Measurements from ENCODE around the genes MACROH2A2, LRRC20 and UNC5B.

DNA sequence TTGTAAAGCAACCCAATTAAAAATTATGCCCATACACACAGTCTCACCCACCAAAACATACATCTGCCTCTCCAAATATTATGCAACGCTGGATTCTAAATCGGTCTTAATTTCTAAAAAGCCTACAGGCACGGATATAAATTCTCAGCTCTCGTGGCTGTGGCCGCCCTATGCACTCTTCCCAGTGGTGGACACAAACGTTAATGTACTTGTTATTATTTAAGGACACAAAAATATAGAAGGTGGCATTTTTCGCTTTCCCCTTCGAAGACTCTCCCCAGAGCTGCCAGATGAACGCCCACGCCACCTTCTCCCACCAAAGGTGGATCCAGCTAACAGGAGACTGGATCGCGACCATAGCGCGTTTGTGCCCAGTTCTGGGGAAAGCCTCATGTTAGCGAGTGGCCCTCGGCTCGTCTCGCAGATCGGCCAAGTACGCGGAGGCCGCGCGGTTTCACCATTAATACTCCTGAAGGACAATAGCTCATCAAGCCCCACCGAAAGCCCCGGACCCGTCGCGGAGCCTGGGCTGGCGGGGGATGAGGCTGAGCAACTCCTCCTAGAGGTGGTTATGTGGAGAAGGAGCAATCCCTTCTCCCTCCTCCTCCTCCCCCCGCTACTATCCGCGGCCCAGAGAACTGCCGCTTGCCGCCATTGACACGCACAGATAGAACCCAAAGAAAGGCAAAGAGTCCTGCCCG, at the start of gene MACROH2A2:
Gene MACROH2A2, plus strand, starts transcription at position 633 of the 701 bp plus-strand sequence.
- PRO-cap, result no peak
- RAMPAGE, long total RNA, 3 experiments, result start-site peak on the plus strand in 3 of 3 experiments, centred at positions 626 to 641 of the sequence, 5 to 23 reads per replicate

DNA sequence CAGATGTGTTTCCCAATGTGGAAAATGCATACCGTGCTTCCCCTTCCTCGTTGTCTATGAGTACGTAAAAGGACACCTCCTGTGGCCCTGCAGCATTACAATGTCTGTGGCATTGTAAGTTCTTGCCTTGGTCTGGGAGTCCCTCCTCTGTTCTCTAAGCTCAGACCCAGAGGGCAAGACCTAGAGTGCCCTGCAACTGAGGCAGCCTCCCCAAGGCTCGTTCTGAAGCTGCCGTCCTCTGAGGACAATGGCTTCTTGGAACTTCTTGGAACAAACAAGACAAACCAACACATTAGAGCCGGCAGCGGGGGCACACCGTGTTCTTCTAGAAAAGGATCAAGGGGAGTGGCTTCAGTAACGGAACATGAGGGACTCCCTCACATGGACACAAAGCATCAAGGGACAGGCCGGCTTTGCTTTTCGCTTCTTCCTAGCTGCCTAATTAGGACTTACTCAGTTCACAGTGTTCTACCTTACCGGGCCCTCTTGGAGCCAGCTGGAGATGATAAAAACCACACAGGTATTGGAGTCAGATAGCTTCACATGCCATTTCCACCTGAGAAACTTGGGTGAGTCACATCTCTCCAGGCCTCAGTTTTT, 20.9 kb upstream of the PPA1 start:
- PRO-cap, result no peak
- RAMPAGE, long total RNA, 3 experiments, result no peak in any of the 3 experiments

- PRO-cap, result bidirectional peak, plus-strand start at chr10:70382843, minus-strand start at chr10:70382613
- RAMPAGE, long total RNA, 3 experiments, result start-site peak on the minus strand in 1 of 3 experiments, at chr10:70382612-70382629 at its widest, 9 reads per replicate
Measured at GRCh38 chr10:70381811-70382716, at the start of gene LRRC20. LRRC20 (minus strand) TSS chr10:70382625.

- PRO-cap, result no peak
- RAMPAGE, long total RNA, 3 experiments, result no peak in any of the 3 experiments
Measured at GRCh38 chr10:70387283-70387585, 4.8 kb upstream of the LRRC20 start.

GRCh38 chr10:70403732-70404090, 234 bp upstream of the EIF4EBP2 start:
- PRO-cap, result bidirectional peak, plus-strand start at chr10:70404155, minus-strand start at chr10:70403985
- RAMPAGE, long total RNA, 3 experiments, result no peak in any of the 3 experiments

DNA sequence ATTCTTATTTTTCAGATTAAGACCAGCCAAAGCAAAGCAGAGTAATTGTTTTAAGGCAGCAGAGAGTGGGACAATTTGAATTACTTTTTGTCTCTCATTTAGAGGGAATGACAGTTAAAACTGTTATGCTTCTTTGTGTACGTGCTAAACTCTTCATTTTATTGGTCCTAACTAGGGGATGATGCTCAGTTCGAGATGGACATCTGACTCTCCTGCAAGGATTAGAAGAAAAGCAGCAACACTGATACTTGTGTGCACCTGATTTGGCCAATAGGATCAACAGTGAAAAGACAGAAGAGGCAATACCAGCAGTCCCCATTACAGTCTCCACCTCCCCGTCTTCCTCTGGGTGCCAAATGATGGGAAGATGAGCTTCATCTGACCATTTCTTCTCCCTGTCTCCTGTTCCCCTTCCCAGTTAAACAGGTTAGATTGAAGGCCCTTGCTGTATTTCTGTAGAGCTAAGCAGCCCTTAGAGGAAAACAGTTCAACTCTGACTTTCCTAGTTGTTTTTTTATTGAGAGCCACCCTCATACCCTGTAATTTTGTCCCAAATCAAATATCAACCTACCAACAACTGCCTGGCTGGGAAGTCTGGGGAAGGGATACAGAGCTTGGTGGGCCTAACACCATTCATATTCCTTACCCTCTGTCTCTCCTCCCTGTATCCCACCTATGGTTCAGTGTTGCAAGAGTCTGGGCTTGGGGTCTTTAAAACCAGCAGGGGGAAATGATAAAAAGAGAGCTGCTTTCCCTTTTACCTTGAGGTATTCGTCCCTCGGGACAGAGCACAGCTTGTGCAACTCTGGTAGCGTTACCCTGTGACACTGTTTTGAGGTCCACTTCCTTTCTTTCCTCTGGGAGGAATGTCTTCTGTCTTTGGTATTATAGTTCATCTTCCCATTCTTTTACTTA, 17.9 kb downstream of the EIF4EBP2 start:
- PRO-cap, result no peak
- RAMPAGE, long total RNA, 3 experiments, result no peak in any of the 3 experiments

DNA sequence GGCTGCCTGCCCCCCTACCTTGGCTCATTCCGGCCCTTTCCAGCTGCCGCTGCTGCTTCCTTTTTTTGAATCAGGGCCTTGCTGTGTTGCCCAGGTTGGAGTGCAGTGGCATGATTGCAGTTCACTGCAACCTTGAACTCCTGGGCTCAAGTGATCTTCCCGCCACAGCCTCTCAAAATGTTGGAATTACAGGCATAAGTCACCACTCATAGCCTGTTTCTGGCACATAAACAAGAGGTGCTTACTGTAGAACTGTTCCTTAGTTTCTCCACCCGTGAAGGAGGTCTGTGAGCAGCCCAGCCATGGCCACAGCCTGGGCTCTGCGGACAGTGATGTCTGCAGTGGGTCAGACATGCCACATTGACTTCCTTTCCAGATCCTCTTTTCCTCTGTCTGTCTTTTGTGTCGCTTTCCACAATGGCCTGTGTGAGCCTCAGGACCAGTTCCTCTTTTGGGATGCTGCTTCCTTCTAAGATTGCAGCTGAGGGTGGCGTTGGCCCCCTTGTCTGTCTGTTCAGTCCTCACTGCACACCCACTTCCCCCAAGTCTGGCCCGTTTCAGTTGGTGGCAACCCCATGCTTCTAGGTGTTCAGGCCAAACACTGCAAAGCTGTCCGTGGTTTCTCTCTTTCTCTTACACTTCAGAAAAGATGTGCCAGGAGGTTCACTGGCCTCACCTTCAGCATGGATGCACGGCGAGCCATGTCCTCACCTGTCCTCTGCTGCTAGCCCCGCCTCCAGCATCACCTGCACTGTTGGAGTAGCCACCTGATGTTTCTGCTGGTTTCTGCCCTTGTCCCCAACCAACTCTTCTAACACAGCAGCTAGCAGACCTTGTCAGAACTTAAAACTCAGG, 14.7 kb downstream of the PALD1 start:
- PRO-cap, result no peak
- RAMPAGE, long total RNA, 3 experiments, result no peak in any of the 3 experiments

DNA sequence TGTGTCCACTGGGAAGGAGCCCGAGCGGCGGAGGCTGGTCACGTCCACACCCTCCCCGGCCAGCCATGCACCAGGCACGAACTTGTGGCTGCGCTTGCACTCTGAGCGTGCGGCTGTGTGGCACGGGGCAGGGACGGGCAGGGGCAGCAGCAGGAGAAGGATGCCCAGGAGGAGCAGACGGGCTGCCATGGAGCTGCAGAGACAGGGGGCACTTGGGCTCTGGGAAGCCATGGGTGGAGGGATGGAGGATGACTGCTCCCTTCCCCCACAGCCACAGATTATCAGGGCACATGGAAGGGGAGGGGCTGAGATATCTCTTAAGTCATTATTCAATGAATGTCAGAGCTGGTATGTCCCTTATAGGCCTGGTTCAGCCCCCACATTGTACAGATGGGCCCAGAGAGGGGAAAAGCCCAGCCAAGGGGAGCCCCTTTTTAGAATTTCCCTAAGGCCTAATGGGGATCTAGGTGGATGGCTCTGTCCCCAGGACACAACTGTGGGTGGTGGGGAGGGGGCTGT, 1.8 kb downstream of the PRF1 start:
- PRO-cap, result no peak
- RAMPAGE, long total RNA, 3 experiments, result no peak in any of the 3 experiments

DNA sequence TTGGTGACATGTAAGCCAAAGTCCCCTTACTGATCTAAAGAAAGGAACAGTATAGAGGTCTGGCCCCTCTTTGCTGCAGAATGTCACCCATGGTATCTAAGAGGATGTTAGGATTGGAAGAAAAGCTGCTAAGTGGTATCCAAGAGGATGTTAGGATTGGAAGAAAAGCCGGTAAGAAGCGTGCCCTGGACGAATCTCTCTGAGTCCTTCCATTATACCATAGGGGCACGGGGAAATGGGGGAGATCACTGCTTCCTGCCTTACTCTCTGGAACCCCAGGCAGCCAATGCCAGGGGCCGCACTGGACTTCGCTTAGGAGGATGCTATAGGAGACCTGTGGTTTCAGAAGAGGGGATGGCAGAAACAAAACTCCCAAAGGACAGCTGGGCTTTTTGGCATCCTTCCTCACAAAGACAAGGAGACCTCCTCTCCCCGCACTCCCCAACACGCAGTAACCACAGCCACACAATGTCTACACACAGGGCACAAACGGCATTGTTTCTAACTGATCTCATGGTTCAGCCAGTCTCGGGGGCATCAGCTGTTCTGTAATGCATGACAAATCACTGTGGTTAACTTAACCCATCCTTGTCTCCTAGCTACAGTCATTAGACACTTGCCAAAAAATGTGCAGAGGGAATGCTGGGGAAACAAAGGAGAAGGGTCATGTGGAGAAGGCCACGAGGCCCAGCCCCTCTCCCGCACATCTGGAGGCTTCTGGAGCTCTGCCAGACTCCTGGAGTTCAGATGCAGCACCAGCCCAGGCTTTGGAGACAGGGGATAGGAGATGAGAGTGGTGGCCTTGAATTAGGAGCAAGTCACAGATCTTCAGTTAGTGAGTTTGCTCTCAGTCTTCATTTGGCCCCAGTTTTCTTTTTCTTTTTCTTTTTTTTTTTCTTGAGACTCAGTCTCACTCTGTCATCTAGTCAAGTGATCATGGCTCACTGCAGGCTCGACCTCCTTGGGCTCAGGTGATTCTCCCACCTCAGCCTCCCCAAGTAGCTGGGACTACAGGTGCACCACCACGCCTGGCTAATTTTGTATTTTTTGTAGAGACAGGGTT, 7.6 kb upstream of the ADAMTS14 start:
- PRO-cap, result no peak
- RAMPAGE, long total RNA, 3 experiments, result no peak in any of the 3 experiments

DNA sequence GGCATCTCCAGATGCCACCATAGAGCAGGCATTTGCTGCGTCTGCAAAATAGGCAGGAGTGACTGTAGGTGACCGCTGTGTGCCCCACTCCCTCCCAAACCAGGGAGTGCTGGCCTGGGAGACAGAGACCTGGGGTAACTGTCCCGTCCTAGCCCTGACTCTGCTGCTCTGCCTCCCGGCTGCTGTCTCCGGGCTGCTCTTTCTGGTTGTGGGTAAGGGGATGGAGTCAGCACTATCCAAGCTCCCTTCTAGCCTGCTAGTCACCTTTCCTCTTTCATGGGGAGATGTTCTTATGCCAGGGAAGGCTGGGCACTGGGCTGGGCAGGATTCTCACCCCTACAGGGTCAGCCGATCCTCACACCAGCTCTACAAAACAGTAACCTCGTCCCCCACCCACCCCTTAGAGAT, 29.5 kb upstream of the PCBD1 start:
- PRO-cap, result no peak
- RAMPAGE, long total RNA, 3 experiments, result no peak in any of the 3 experiments

- PRO-cap, result unidirectional peak, plus-strand start at chr10:71212570; unidirectional peak, plus-strand start at chr10:71212681; unidirectional peak, plus-strand start at chr10:71212734
- RAMPAGE, long total RNA, 3 experiments, result no peak in any of the 3 experiments
Measured at GRCh38 chr10:71212102-71213140, at the start of gene UNC5B. UNC5B (plus strand) TSS chr10:71212570.

DNA sequence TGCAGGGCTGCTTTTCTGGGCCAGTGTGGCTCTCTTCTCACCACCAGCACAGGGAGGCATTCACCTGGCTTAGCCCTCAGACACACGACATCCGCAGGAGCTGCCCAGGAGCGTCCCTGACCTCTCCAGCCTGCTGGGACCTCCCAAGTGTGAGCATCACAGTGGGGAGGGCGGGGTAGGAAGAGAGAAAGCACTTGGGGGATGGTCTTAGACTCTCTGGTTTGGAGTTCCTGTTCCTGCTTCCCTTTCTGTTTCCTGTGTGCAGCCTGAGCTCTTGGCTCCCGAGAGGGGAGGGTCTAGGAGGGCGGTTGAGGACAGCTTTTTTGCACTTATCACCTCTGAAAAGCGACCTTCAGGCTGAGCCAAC, 78.4 kb downstream of the CDH23 start:
- PRO-cap, result no peak
- RAMPAGE, long total RNA, 3 experiments, result no peak in any of the 3 experiments

DNA sequence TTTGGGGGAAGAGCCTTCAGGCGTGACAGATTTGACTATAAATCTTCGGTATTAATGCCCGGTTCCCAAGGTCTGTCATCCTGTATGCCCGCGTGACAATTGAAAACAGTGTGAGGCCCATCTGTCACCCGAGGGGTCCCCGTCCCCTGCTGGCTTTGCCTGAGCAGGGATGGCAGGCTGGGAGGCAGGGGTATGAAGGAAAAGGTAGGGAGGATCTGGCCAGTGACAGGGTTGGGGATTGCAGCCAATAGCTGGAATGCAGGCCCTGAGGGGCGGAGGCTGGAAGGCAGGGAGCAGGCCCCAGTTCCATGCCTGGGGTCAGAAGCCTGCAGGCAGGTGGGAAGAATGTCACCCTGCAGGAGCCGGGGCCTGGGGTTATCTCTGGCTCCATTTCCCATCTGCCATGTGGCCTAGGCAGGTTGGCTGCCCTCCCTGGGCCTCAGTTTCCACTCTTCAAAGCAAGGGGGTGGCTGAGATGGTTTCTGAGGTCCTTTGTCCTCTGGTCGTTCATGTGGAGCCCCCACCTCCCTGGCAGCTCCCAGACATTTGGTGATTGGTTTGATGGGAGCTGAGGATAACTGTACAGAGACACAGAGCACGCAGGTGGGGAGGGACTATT, 78.9 kb downstream of the CDH23 start:
- PRO-cap, result no peak
- RAMPAGE, long total RNA, 3 experiments, result no peak in any of the 3 experiments

- PRO-cap, result no peak
- RAMPAGE, long total RNA, 3 experiments, result no peak in any of the 3 experiments
Measured at GRCh38 chr10:71683176-71683762, 36.3 kb downstream of the C10orf105 start.

DNA sequence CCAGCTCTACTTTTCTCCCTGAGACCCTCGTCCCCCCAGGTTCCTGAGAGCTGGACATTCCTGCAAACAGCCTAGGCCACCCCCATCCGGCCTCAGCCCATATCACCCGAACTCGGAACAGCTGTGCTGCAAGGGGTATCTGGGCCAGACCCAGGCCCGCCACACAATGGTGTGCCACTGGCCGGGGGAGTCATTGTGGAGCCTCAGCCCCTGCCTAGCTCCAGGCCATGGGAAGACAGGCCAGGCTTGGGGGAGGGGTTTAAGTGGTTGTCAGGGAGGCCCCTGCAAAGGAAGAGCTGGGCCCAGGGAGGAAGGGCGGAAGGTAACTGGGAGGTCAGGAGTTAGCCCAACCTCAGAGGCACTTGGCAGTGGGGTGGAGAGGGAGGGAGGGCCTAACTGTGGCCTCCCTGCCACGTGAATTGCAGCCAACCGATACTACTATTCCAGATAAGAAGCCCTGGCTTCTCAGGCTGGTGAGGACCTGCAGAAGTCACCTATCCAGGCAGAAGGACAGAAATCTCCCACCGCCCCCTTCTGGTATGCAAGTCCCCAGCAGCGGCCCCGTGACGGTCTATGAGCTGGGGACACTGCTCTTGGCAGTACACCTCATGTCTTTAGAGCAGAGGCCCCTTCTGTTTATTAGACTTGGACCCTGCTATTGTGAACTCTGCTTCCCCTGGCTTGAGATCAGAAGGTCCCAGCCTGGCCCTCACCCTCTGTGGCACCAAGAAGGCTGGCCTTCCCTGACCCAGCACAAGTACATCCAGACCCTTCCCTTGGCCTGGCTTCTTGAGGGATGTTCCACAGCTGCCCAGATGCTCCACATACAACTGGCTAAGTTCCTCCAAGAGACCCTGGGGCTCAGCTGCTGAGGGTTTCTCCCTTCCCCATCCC, 26.8 kb downstream of the VSIR start:
- PRO-cap, result no peak
- RAMPAGE, long total RNA, 3 experiments, result no peak in any of the 3 experiments

DNA sequence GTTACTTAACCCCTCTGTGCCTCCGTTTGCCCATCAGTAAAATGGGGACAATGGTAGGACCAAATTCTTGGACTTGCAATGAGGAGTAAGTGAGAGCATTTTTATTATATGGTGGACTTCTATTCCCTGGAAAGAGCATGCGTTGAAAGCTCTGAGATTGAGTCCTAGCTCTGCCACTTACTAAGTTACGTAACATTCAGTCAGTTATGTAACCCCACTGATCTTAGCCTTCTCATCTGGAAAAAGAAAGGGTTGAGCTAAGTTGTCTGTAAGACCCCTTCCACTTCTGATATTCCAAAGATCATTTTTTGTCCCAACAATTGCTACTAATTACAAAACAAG, 18.7 kb downstream of the VSIR start:
- PRO-cap, result no peak
- RAMPAGE, long total RNA, 3 experiments, result no peak in any of the 3 experiments

DNA sequence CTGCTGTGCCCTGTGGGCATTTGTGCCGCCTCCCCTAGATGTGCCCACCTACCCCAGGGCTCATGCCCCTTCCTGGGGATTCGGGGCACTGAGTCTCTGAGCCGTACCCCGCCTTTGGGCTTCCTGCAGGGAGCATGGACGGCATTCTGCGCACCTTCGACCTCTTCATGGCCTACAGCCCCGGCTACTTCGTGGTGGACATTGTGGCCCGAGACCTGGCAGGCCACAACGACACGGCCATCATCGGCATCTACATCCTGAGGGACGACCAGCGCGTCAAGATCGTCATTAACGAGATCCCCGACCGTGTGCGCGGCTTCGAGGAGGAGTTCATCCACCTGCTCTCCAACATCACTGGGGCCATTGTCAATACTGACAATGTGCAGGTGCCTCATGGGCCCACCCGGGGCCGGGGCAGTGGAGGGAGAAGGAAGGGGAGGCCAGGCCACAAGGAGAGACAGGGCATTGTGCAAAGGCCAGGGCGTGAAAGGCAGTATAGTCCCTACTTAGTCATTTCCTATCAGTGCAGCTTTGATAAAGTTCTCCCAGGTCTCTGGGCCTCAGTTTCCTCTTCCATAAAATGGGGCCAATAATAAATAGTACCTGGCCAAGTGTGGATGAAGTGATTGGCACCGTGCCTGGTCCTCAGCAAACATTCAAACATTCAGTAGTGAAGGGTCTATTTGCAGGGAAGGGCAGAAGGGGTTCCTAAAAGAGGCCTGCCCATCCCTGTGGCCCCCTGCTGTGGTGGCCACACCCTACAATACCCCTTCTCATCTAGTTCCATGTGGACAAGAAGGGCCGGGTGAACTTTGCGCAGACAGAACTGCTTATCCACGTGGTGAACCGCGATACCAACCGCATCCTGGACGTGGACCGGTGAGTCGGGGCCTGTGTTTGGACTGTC, 36.6 kb upstream of the VSIR start:
- PRO-cap, result no peak
- RAMPAGE, long total RNA, 3 experiments, result no peak in any of the 3 experiments

DNA sequence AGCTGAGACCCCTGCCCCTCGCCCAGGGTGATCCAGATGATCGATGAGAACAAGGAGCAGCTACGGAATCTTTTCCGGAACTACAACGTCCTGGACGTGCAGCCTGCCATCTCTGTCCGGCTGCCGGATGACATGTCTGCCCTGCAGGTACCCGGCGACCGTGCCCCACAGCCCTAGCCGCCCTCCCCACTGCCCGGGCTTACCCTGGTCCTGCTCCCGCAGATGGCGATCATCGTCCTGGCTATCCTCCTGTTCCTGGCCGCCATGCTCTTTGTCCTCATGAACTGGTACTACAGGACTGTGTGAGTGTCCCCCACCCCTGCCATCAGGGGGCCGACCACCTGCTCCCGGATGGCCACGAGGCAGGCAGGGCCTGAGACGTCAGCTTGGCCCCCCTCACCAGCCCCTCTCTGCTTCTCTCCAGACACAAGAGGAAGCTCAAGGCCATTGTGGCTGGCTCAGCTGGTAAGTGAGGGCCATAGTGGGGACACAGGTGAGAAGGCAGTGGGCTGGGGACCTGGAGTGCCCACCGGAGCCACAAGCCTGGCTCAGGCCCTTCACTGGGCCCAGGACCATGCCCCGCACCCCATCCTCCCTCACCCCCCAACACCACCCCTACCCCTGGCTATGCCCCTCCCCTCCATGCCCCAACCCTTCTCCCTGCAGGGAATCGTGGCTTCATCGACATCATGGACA, 38.1 kb upstream of the VSIR start:
- PRO-cap, result no peak
- RAMPAGE, long total RNA, 3 experiments, result no peak in any of the 3 experiments

GRCh38 chr10:71815424-71815921, 35.6 kb downstream of the PSAP start:
- PRO-cap, result no peak
- RAMPAGE, long total RNA, 3 experiments, result no peak in any of the 3 experiments

- PRO-cap, result no peak
- RAMPAGE, long total RNA, 3 experiments, result start-site peak on the plus strand in 1 of 3 experiments, at chr10:71819796-71819801 at its widest, 41 reads per replicate; start-site peak on the minus strand in 1 of 3 experiments, at chr10:71819551-71819894 at its widest, 242 to 425 reads per replicate
Measured at GRCh38 chr10:71819434-71820166, 31.5 kb downstream of the PSAP start.

Data from subcutaneous adipose tissue (tissue), 3 donors.